GM12892 (cell line): ENCODE data around the gene LRRC15.

- RRBS = no CpG with 5 or more reads among the region's 7 CpGs
Measured at GRCh38 chr3:192566751-192567364, 160.5 kb downstream of the FGF12 start.

DNA sequence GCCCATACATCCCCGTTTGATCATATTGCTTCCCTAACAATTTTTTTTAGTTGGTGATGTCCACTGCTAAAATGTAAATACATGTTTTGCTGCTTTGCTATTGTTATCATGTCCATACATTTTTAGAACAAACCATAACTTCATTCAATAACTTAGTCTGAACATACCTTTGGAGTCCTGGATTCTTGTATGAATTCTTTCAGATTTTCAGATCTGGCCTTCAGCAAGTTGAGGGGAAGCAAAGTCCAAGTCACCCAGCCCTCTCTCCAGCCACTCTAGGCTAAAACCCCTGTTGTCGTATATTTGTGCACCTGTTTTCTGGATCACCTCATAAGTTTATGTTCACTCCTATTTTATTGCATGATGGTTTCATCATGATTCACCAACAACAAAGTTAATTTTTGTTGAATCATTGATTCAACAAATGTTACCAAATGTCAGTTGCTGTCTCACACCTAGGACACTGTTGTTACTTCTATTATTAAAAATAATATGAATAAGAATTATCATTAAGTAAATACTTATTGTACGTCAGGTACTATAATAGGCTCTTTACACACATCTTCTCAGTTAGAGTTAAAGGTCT, 83.1 kb downstream of the FGF12 start:
- RRBS = no CpG with 5 or more reads among the region's 3 CpGs

- RRBS = no CpG with 5 or more reads among the region's 11 CpGs
Measured at GRCh38 chr3:192727002-192727243, 418 bp downstream of the FGF12 start.

DNA sequence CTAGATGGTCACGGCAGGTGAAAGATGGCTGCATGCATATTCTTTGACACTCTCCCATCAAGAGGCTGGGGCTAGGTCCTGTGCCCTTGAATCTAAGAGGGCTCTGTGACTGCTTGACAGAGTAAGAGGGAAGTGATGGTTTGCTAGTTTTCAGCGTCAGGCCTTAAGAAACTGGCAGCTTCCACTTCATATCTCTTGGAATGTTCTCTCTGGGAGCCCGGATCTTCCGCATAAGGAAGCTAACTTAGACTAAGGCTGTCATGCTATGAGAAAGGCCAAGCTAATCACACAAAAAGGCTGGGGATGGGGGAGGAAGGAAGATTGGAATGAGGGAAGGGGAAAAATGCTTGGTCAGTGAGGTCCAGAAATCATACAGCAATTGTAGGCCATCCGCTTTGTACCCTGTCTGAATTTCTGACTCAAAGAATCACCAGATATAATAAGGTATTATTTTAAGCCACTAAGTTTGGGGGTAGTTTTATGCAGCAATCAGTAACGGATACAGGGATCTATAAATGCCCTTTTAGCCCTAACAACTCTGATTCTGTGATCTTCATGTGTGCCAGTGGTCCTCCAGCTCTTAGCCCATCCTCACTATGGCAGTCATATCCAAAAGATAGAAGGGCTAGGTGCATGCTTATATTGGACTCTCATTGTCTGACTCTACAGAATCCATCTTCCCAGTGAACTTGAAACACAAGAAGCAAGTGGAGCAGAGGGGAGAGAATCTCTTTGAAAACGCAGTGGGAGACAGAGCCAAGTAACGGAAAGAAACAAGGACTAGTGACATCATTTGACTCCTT, 49.8 kb downstream of the MB21D2 start:
- RRBS = no CpG with 5 or more reads among the region's 8 CpGs

GRCh38 chr3:192892879-192893439, 24.7 kb downstream of the MB21D2 start:
- RRBS = no CpG with 5 or more reads among the region's 11 CpGs

DNA sequence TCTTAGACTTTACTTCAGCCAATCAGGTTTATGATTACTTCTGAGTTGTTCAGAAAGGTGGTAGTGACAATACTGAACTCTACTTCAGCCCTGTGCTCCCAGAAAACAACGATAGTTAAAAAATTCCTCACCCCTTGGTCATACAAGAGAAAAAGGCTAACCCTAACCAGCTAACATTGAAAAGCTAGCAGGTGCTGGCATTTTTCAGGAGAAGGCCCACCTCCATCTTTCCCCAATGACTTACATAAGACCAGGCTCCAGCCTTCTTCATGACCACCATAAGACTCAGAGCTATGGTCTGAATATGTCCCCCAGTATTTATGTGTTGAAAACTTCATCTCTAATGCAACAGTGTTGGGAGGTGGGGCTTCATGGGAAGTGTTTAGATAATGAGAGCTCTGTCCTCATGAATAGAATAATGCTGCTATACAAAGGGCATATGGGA, 125.4 kb upstream of the PLAAT1 start:
- RRBS = no CpG with 5 or more reads among the region's 1 CpG

- RRBS = no CpG with 5 or more reads among the region's 6 CpGs
Measured at GRCh38 chr3:193555614-193556216, 1.0 kb upstream of the ATP13A4 start.

- RRBS = no CpG with 5 or more reads among the region's 6 CpGs
Measured at GRCh38 chr3:193693656-193694154, 100.7 kb downstream of the OPA1 start.

DNA sequence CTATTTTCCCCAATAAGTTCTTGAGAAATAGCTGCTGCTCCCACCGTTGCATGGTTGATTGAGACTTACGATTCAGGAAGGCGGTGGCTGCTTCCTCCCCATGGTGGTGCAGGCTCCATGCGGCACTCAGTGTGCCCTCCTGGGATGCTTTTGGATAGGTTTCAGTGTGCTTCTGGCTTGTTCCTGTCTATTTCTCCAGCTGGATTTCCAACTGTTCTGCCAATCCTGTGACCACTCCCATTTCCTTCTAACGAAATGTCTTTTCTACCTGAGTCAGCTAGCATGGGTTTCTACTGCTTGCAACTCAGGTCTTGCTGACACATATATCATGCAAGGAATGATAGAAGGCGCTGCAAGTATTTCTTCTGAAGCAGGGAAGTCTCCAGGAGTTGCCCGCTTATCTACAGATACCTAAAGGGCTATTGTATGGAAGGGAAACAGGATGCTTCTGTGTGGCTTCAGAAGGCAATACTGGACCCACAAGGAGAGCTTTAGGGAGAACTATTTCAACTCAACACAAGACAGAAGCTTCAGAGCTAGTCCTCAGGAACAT, 244.4 kb downstream of the OPA1 start:
- RRBS = no CpG with 5 or more reads among the region's 7 CpGs

GRCh38 chr3:193897906-193898134, 238.1 kb upstream of the HES1 start:
- RRBS = no CpG with 5 or more reads among the region's 10 CpGs

GRCh38 chr3:194138721-194140072, 3.2 kb downstream of the HES1 start:
- RRBS = 0% methylated on average over 1 of the region's 30 CpGs

- RRBS = 9% methylated on average over 15 of the region's 41 CpGs
Measured at GRCh38 chr3:194140506-194141137, 4.7 kb downstream of the HES1 start.

DNA sequence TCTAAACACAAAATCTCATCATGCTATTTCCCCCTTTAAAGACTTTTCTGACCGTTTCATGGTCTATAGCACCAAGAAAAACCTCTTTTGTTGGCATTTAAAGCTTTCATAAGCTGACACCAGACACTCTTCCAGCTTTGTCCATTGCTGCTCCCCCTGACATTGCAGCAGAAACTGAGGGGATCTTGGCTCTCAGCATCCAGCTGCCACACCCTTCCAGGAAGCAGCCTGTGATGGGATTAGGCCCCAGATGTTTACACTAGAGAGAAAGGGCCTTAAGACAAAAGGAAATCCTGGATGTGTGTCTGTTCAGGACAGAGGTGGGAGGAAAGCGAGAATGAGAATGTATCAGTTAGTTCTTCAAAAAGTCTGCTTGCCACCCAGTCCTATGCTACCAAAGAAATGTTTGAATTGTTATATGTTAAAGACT, 58.7 kb downstream of the HES1 start:
- RRBS = no CpG with 5 or more reads among the region's 2 CpGs

- RRBS = no CpG with 5 or more reads among the region's 9 CpGs
Measured at GRCh38 chr3:194250161-194250784, 100.9 kb downstream of the CPN2 start.

- RRBS = no CpG with 5 or more reads among the region's 1 CpG
Measured at GRCh38 chr3:194252923-194253358, 98.2 kb downstream of the CPN2 start.

GRCh38 chr3:194255129-194255997, 95.8 kb downstream of the CPN2 start:
- RRBS = no CpG with 5 or more reads among the region's 20 CpGs

- RRBS = no CpG with 5 or more reads among the region's 8 CpGs
Measured at GRCh38 chr3:194330423-194331190, 20.5 kb downstream of the CPN2 start.

DNA sequence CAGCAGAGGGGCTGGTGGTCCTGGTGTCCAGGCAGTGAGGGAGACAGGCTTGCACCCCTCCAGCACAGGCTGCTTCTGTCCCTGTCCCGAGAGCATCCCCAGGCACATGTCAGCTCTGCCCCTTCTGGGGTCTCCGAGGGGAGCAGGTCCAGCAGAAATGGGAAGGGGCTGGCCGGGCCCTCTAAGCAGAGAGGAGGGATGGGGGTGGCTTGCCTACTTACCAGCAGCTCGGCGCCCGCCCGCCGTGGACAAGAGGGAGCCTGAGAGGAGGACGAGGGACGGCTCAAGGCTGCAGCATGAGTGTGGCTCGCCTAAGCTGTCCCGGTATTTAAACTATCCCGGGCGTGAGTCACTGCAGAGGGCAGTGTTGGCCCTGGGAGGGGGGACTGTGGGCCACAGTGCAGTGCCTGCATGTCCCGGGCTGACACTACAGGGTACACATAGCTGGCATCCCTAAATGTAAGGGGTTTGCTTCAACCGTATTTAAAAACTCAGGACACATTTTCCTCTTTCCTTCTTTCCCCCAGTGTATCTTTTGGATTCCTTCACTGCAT, at the start of gene LRRC15:
TSS of gene LRRC15 (minus strand) at position 304 of the 554 bp plus-strand sequence.
- RRBS = 2% methylated on average over 3 of the region's 16 CpGs

GRCh38 chr3:194402068-194402384, 3.0 kb upstream of the GP5 start:
- RRBS = no CpG with 5 or more reads among the region's 6 CpGs

- RRBS = no CpG with 5 or more reads among the region's 8 CpGs
Measured at GRCh38 chr3:194424991-194425626, 26.0 kb upstream of the GP5 start.